Epidermal melanocyte (primary cell): ENCODE measurements around a stretch of chr17.

- RRBS, result no CpG with 5 or more reads among the region's 3 CpGs
Observed at GRCh38 chr17:4712365-4713014, 2.1 kb downstream of the ARRB2 start.

- RRBS, result 94% methylated on average over 4 of the region's 11 CpGs
Observed at GRCh38 chr17:4740442-4741032, 809 bp upstream of the CXCL16 start.

DNA sequence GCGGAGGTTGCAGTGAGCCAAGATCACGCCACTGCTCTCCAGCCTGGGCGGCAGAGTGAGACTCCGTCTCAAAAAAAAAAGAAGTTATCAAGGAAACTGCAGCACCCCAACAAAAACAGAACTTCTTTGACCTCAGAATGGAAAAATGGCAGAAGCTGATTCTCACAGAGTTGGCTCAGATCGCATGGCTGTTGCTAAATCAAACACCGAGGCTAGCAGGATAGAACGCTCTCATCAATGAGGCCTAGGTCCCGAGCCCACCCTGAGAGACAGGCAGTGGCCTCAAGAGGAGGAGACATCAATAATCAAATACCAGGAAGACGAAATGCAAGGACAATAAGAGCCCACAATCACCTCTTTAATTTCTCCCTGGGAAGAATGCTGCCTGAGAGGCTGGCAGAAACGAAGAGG is 1.0 kb upstream of the TM4SF5 start:
- RRBS, result no CpG with 5 or more reads among the region's 10 CpGs

- RRBS, result no CpG with 5 or more reads among the region's 8 CpGs
Observed at GRCh38 chr17:4796323-4796555, 275 bp downstream of the PSMB6 start.

DNA sequence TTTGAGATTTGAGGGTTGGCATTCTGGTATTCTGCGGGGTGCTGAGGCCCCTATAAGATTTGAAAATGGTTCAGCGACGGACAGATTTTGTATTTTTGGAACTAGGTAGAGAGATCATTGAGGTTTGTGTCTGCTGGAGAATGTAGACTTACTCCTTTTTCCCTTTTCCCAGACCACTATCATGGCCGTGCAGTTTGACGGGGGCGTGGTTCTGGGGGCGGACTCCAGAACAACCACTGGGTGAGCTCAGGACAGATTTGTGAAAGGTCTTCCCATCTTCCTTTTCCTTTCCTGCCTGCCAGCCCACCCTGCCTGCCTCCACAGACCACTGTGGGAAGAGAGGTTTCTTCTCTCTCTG is 571 bp downstream of the PSMB6 start:
- RRBS, result no CpG with 5 or more reads among the region's 7 CpGs

DNA sequence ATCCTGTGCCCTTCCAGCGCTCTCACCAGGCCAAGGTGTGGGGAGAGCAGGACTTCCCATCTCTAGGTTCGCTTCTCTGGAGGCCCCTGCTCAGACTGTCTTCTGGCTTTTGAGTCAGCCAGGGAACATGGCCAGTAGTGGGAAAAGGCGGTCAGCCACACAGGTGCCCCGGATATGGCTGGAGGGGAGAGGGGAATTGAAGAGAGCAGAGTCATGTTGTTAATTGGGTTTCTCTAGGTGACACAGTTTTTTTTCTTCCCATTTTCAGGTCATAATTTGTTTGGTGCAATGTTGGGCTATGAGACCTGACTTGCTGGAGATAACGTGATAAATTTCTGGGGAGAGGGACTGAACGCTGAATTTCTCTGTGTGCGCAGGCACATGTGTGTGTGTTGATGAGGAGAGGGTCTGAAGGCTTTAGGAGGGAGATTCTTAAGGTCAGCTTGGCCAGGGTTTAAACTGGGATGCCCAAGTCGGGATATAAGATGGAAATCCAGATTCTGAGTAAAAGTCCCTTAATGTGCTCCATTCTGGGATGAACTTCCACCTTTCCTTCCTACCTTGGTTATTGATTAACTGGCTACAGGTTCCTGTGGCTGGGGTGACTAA is 1.7 kb downstream of the MINK1 start:
- RRBS, result no CpG with 5 or more reads among the region's 8 CpGs

DNA sequence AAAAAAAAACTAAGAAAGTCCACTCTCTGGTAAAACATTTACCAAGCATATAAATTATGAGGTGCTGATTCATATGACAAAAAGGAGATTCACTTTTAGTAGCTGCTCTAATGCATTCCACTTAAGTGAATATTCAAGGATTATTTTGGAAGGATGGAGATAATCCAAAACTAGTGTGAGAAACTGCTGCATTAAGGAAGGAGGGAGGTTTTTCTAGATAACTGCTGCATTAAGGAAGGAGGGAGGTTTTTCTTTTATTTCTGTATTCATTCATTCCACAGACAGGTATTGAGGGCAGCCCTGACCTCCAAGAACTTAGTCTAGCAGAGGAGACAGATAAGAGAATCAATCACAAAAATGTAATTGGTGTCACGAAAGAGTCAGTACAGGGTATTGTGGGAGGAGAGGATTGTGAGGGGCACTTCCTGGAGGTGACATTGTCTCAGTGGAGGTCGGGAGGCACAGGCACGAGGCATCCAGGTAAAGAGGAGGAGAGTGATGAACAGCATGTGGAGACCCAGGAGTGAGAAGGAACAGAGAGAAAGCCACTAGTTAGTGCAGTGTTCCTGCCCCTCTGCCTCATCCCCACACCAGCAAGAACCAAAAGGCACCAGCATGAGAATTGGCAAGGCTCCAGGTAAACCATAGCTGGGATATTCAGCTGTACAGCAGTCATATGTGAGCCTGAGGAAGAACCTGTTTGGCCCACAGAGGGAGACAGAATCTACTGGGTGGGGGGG is 19.0 kb downstream of the MINK1 start:
- RRBS, result no CpG with 5 or more reads among the region's 3 CpGs

GRCh38 chr17:4900144-4900557 is 815 bp downstream of the C17orf107 start:
- RRBS, result 31% methylated on average over 14 of the region's 31 CpGs

DNA sequence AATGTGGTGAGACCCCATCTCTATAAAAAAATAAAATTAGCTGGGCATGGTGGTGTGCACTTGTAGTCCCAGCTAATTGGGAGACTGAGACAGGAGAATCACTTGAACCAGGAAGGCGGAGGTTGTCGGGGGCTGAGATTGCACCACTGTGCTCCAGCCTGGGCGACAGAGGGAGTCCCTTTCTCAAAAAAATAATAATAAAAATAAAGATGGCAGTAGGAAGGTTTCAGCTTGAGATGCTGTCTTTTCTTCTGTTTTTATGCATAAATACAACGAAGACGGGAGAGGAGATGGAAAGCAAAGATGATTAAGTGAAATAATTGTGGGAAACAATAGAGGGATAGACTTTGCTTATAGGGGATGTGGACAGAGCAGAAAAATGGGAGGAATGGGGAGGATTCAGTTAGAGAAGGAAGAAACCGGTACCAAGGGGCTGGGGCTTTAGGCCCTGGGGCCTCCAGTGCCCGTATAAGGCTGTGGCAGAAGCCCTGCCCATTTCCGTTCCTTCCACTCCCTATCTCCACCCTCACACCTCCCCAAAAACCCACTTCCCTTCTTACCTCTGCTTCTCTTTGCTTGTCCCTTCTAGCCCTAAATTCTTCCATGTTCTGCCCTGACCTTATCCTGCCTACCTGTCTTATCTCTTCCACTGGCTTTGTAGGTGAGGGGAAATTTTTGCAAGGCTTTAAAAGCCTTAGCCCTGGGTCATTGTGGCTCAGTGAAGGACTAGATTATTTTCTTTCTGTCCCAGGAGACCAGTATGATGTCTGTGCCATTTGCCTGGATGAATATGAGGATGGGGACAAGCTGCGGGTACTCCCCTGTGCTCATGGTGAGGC is 4.0 kb downstream of the RNF167 start:
- RRBS, result no CpG with 5 or more reads among the region's 9 CpGs

DNA sequence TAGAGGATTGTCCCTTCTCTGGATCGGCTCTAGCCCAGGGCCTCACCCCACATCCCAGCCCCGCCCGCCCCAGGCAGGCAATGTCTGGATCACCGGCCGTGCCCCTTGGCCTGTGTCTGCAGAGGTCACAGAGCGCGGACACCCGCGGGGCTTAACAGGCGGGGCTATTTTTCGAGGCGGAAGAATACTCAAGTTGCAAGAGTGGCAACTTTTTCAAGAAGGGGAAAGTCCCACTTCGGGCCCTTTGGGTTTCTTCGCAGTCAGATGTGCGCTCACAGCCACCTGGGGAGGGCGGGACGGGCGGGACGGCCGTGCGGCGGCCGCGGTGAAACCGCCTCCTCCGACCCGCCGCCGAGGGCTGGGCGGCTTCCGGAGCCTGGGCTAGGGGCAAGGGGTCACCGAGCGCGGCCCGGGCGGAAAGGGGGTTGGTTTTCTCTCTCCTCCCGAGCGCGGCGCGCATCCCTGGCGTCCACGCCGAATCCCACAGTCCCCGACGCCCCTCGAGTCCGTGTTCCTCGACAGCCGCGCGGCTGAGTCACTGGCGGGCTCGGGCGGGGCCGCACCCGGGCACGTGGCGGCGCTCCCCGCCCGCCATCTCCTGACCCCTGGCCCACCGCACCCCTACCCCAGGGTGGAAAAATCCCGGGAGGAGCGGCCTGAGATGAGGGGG is 1.1 kb upstream of the PFN1 start:
- RRBS, result 4% methylated on average over 14 of the region's 65 CpGs

- RRBS, result 3% methylated on average over 36 of the region's 63 CpGs
Observed at GRCh38 chr17:4949993-4950891, 677 bp upstream of the ENO3 start.

GRCh38 chr17:4980969-4981334 is 6.5 kb downstream of the CAMTA2 start:
- RRBS, result no CpG with 5 or more reads among the region's 5 CpGs

- RRBS, result no CpG with 5 or more reads among the region's 28 CpGs
Observed at GRCh38 chr17:4987888-4988712, 625 bp upstream of the CAMTA2 start.

GRCh38 chr17:5020244-5020948 is 14.8 kb downstream of the SLC52A1 start:
- RRBS, result 89% methylated on average over 3 of the region's 21 CpGs

GRCh38 chr17:5042052-5042820 is 7.0 kb upstream of the SLC52A1 start:
- RRBS, result no CpG with 5 or more reads among the region's 12 CpGs

DNA sequence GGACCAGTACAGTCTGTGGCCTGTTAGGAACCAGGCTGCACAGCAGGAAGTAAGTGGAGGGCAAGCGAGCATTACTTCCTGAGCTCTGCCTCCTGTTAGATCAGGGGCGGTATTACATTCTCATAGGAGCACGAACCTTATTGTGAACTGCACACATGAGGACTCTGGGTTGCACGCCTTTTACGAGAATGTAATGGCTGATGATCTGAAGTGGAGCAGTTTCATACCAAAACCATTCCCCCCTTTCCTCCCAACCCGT is 6.9 kb upstream of the ZNF594 start:
- RRBS, result no CpG with 5 or more reads among the region's 6 CpGs

DNA sequence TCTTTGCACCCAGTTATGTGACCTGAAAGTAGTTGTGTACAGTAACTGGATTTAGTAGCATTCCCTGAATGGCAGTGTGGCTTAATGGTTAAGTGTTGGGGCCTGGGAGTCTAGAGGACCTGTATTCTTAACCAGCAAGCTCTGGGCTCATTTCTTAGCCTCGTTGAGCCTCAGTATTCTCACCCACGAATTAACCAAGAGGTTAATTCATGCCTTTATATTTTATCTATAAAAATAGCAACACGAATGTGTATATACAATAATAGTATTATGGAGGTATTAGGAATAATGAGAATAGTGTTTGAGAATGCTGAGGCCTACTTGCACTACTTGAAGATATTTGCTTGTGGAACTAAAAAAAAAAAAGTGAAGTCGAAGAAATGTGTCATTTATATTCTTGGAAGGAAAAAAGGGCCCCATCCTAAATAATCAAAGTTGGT is 888 bp downstream of the RABEP1 start:
- RRBS, result no CpG with 5 or more reads among the region's 4 CpGs

DNA sequence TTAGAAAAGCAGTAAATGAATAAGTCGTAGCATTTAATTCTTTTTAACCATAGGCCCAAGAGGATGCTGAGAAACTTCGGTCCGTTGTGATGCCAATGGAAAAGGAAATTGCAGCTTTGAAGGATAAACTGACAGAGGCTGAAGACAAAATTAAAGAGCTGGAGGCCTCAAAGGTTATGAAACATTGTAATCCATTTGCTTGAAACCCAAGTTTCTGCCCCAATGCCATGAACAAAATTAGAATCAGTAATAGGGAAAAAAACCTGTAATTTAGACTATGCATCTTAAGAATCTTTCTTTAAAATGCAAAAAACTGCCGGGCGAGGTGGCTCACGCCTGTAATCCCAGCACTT is 55.9 kb downstream of the RABEP1 start:
- RRBS, result no CpG with 5 or more reads among the region's 6 CpGs

- RRBS, result no CpG with 5 or more reads among the region's 1 CpG
Observed at GRCh38 chr17:5385513-5386073, 33.9 kb downstream of the NUP88 start.

DNA sequence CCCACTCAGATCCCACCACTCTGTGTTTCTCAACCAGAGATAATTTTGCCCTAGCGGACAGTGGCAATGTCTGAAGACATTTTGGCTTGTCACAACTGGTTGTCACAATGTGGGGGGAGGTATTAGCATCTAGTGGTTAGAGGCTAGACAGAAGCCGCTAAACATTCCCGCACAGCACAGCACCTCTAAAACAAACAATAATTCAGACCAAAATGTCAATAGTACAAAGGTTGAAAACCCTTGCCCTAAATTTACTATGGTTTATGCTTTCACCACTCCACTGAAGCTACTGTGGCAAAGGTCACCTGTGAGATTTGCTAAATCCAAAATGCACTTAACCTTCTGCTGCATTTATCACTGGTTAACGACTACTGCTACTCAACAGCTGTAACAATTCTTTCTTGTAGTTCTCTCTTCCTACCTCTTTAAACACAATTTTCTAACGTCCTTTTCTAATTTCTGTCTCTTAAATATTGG is 14.0 kb downstream of the NUP88 start:
- RRBS, result no CpG with 5 or more reads among the region's 5 CpGs